T47D (cell line): ENCODE measurements around the genes DOCK6 and RAB3D.

DNA sequence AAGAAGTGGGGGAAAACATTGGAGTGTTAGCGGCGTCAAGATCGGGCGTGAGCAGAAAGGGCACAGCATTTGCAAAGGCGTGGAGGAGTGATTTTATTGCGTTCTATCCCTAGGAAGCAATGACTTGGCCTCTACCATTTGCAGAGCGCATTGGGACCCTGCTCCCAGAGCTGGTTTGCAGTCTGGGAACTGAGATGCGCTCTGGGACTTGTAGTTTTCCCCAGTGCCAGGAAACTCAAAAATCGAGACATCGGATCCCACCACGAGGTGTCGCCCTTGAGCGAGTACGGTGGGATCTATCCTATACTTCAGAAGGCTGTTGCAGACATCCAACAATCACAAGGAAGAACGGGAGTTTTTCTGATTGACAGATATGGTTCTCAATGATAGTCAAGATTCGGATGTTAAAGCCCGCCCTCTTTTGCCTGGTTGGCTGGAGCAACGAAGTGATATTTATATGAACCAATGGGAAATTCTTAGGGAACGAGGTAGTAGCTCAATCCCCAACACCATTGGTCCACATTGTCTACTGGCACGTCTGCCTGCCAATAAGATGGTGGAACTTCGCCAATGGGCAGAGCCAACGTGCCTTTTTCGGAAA, 552 bp upstream of the DNM2 start:
- RRBS, result no CpG with 5 or more reads among the region's 23 CpGs

DNA sequence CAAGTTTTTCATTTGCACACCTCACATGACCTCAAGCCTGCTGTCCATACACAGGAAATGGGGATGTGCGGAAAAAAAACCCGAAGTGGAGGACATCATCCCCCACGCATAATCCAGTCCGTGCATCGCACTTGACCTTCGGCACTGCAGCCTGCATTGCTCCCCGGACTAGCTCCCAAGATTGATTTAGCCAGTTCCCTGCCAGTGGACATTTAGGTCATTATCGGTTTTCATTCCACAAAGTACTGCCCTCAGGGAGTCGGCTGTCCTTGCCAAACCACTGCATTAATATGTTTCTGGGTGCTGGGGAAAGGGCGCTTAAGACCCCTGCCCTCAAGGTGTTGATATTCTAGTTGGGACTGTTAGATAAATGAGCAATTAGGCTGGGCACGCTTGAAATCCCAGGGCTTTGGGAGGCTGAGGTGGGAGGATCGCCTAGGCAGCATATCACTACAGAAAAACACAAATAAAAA, 27.2 kb downstream of the DNM2 start:
- RRBS, result no CpG with 5 or more reads among the region's 12 CpGs

DNA sequence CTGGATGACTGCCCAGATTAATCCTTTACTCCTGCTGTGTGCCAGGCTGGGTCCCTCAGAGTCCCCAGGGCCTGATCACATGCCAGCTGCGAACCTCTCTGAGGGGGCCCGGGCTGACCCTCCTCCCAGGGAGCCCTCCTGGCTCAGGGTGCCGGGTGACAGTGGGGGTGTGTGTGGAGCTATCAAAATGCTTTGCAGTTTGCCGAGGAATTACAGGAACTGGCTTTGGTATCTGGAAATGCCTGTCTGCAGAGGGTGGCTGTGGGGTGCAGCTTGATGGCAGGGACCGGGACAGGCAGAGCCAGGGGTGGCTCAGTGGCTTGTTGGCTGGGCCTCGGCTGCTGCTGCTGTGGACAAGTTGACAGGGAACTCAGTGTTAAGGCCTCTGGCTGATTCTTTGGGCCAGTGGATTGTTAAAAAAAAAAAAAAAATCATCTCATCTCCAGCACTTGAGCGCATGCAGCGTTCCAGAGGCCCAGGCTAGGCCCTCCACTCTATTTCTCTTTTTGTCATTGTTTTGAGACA, 49.0 kb downstream of the DNM2 start:
- RRBS, result 100% methylated on average over 2 of the region's 8 CpGs

- RRBS, result 86% methylated on average over 2 of the region's 13 CpGs
Observed at GRCh38 chr19:10768361-10768842, 50.5 kb downstream of the DNM2 start.

- RRBS, result no CpG with 5 or more reads among the region's 10 CpGs
Observed at GRCh38 chr19:10776934-10777267, 59.0 kb downstream of the DNM2 start.

DNA sequence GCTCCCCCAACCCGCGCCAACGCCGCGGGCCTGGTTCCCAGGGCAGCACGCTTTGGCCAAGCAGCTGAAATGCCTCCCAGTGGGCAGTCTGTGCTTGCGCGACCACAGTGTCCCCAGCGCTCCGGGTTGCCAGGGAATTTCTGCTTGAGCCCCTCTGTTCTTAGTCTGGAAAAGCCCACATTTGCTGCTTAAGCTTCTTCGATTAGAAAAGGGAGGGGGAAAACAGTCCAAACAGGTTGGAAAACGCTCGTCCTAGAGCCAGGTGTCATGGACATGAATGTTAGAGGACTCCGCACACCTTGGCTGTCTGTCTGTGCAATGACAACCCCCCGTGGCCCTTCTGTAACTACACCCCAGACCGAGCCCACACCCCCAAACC, 39.2 kb downstream of the TMED1 start:
- RRBS, result 96% methylated on average over 5 of the region's 16 CpGs

DNA sequence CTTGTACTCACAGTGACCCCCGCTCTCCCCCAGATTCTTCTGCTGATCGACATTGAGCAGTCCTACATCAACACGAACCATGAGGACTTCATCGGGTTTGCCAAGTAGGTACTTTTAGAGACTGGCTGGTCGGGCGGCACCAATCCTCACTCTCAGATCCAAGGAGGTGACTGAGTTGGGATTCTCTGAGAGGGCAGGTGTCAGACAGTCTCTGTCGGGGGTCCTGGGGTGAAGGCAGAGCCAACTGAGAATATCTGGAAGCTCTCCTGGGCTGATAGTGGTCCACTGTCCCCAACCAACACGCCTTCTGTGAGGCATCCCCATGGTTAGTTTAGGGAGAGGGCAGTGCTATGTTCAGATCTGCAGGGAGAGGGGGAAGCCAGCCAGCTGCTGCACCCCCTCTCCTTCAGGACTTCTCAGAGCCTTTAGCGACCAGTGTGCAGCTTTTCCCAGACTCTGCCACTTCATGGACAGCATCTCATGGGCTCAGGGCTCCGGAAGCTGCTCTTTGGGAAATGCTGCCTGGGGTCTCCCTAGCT, 33.7 kb downstream of the TMED1 start:
- RRBS, result no CpG with 5 or more reads among the region's 10 CpGs

GRCh38 chr19:10819477-10820514, 16.2 kb downstream of the TMED1 start:
- RRBS, result 90% methylated on average over 7 of the region's 31 CpGs

GRCh38 chr19:10901767-10902202, 26.7 kb downstream of the YIPF2 start:
- RRBS, result no CpG with 5 or more reads among the region's 10 CpGs

- RRBS, result 91% methylated on average over 4 of the region's 43 CpGs
Observed at GRCh38 chr19:10921614-10922330, 6.7 kb downstream of the YIPF2 start.

GRCh38 chr19:10975719-10976021, 14.8 kb downstream of the SMARCA4 start:
- RRBS, result 62% methylated on average over 2 of the region's 5 CpGs

DNA sequence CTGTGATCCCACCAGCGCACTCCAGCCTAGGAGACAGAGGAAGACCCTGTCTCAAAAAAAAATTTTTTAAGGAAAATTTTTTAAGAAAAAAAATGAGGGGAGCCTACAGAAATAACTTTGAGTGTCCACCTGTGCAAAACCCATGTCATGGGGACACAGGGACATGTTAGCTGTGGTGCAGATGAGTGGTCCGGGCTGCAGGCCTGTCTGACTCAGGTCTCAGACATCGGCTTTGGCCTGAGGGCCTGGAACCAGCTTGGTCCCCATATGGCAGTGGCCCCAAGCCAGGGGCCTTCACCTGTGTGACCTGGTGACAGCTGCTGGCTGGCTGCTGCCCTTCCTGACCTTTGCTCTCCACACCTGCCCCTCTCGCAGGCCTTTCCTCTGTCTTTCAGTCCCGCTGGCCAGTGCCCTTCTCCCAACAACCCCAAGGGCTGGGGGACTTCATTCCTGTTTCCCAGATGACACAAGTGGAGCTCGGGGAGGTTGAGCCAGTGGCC, 23.0 kb upstream of the LDLR start:
- RRBS, result no CpG with 5 or more reads among the region's 6 CpGs

DNA sequence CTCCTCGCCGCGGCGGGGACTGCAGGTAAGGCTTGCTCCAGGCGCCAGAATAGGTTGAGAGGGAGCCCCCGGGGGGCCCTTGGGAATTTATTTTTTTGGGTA, 179 bp downstream of the LDLR start:
- RRBS, result no CpG with 5 or more reads among the region's 6 CpGs

DNA sequence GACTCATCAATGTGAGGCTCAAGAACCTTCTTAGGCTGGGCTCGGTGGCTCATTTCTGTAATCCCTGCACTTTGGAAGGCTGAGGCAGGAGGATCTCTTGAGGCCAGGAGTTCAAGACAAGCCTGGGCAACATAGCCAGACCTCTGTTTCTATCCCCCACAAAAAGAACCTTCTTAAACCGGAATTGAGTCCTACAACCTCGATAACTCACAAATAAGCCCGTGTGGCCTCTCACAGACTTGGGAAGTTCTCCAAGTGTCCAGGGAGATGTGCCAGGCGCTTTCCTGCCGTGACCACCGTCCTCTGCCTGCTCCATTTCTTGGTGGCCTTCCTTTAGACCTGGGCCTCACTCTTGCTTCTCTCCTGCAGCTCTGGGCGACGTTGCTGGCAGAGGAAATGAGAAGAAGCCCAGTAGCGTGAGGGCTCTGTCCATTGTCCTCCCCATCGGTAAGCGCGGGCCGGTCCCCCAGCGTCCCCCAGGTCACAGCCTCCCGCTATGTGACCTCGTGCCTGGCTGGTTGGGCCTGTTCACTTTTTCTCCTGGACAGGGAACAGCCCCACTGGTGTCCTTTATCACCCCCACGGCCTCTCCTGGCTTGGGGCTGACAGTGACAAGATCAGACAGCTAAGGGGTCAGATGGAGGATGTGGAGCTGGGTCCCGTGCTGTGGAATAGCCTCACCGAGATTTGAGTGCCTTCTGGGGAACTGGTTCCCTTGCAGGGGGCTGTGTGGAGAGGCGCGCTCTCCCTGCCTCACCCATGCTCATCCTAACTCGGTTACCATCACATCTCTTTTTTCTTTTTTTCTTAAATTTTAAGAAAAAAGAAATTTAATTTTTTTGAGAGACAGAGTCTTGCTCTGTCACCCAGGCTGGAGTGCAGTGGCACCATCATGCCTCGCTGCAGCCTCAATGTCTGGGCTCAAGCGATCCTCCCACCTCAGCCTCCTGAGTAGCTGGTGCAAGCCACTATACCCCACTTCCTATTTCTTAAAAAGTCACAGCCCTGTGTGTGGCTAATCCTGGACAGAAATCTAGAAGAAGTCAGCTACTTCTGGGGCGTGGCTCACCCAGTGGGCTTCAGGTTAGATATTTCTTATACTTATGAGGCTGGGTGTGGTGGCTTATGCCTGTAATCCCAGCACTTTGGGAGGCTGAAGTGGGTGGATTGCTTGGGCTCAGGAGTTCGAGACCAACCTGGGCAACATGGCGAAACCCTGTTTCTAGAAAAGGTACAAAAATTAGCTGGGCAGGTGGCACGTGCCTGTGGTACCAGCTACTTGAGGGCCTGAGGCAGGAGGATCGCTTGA, 27.5 kb downstream of the SPC24 start:
- RRBS, result no CpG with 5 or more reads among the region's 30 CpGs

GRCh38 chr19:11142211-11143056, 13.1 kb downstream of the SPC24 start:
- RRBS, result 26% methylated on average over 12 of the region's 22 CpGs

- RRBS, result no CpG with 5 or more reads among the region's 13 CpGs
Observed at GRCh38 chr19:11159633-11160411, 4.2 kb upstream of the SPC24 start.

GRCh38 chr19:11164613-11165733, 9.4 kb upstream of the SPC24 start:
- RRBS, result 100% methylated on average over 1 of the region's 30 CpGs

DNA sequence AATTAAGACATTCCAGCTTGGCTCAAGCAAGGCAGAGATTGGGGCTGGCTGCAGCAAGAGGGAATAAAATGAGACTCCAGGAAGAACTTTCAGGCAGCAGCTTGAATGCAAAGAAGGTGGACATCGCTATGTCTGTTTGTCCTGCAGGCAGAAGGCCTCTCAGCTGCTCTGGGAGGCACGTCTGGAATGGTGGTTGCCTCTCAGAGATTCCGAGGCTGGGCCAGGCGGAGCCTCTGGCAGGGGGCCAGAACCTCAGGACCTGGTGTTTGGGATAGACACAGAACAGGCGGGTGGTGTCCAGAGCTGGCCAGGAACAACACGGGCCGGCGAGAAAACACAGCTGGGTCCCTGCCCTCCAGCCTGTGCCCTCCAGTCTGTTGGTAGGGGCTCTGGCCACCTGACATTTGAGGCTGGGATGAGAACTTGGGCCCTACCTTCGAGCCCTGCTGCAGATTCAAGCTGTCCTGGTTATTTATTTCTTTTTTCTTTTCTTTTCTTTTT, 7.6 kb downstream of the KANK2 start:
- RRBS, result no CpG with 5 or more reads among the region's 9 CpGs

GRCh38 chr19:11261792-11262905, at the start of gene DOCK6:
Gene DOCK6, minus strand, starts transcription at chr19:11262524.
- RRBS, result 2% methylated on average over 36 of the region's 99 CpGs

DNA sequence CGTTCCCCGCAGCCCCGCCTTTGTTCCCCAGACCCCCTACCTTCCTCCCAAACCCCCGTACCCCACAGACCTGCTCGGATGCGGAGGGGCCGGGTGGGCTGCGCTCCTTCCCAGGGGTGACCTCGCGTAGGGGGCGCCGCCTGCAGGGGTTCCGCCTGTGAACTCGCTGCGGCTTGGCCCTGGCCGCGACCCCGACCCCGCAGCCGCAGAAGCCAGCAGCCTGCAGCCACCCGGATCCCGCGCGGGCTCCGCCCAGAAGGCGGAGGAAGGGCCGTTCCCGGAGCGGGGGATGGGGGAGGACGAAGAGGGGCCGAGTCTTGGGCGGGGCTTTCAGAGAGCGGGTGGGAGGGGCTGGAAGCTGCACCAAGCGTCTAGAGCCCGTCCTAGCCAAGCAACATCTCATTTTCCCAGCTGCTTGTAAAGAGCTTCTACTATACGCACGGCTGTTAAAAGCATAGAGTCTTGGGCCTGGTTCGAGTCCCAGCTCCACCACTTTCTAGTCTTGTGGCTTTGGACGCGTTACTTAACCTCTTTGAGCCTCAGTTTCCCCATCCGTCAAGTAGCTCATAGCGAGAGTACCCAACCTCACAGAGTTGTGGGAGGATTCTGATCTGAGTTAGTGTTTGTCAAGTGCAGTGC, at the start of gene RAB3D:
RAB3D (minus strand) TSS at position 259 of the 639 bp plus-strand sequence.
- RRBS, result 1% methylated on average over 8 of the region's 42 CpGs